Metastatic Pancreatic Carcinoma in the Ovary (tissue), 1 donor: ENCODE data around the genes ZFX and PCYT1B.

- PRO-cap, result no peak
Observed at GRCh38 chrX:19824558-19824976, 62.8 kb downstream of the SH3KBP1 start.

DNA sequence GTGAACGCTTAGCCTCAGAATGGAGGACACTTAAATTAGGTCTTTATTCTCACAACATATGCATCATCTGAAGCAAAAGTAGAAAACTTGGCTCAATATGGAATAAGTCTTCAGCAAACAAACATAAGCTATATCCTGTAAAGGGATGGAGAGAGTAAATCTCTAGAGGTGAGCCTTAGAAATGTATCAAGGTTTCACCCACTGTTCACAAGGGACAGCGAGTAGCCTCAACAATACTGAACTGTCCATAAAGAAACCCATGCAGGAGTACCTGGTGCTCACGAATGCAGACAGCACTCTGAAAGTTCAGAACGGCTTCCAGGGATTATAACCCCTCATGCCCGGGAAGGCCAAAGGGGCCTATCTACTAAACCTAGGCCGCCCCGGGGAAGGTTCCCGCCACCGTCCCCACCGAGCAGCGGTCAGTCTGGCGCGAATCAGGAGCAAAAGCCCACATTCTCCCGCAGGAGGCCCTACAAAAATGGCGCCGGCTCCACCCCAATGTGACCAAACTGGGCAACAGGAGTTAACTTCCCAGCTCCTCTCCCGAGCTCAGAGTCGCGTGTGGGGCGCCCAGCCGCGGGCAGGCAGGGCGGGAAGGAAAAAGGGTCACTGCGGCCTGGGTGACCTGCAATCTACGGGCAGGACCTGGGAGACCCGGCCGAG lies 580 bp downstream of the EIF1AX start:
- PRO-cap, result no peak

DNA sequence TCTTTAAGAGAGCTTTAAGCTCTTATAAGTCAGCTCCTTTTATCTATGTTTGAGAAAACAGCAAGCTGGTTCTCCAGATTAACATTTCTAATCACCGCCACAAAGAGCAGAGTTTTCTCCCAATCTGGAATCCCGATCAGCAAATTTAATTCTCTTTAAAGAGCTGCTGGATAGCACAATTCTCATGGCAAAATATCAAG lies 48.8 kb downstream of the RPS6KA3 start:
- PRO-cap, result no peak

GRCh38 chrX:20252076-20252972 lies 14.4 kb downstream of the RPS6KA3 start:
- PRO-cap, result no peak

DNA sequence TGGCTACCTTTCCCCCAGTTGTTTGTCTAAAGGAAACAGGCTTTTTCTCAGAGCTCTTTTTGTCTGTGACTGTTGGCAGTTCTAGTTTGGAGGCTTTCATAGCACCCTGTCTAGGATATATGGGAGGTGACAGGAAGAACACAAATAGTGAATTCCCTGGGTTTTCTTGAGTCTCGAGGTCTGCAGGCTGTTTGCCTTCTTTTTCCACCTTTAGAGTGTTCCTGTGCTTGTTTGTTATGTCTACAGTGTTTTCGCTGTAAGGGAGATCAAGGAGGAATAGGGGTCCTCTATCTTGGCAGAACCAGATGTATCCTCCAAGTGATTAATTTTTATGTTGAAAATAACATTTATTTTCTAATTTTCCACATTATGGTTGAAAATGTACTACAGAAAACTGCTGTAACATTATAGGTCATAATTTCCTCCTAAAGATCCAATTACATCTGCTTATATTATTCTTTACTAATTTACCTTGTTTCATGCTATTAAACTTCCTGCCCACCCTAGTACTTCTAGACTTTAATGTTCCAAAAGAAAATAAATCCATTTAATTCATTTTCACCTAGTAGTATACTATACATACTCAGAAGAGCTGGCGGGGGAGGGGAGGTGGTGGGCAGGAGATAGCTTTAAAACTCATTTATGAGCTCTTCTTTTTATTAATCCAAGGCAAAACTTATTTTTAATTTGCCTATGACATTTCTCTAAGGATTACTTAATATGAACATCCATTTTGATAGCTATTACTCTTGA lies 13.2 kb downstream of the RPS6KA3 start:
- PRO-cap, result no peak

DNA sequence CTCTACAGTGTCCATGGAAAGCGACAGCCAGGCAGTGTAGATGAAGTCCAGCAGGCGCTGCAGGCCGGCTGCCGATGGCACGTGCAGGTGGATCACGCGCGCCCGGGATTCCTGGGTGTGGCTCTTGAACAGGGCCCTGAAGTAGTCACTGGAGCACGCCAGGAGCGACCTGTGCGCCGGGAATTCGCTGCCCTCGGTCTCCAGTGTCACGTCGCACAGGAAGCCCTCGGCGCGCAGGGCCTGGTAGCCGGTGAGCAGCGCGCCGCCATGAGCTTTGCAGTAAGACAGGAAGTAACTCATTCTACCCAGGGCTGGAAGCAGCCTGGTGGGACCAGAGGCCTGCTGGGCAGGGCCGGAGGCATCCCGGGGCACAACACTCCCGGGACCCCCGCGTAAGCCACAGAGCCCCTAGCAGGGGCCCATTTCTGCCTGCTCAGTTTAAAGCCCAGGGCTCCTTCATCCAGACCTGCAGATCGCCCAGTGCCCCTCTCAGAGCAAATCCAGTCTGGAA lies 586 bp downstream of the KLHL34 start:
- PRO-cap, result no peak

DNA sequence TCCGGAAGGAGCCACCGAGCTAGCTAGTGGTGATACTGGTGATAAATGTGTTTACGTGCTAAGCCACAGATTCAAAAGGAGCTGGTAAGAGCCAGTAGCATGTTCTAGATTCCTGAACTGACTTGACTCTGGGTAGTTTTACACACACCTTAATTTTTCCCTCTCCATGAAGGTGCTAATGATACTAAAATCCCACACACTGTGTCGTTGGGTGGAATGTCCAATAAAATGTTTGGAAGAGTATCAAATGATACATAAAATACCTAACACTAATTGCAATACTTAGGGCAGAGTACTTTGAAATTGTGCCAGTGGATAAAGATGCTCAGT lies 8.5 kb downstream of the SMS start:
- PRO-cap, result no peak

GRCh38 chrX:22032513-22033052 lies 458 bp downstream of the PHEX start:
- PRO-cap, result no peak

GRCh38 chrX:22192630-22192955 lies 80.1 kb upstream of the CBLL2 start:
- PRO-cap, result no peak

- PRO-cap, result no peak
Observed at GRCh38 chrX:22353586-22353871, 80.8 kb downstream of the CBLL2 start.

DNA sequence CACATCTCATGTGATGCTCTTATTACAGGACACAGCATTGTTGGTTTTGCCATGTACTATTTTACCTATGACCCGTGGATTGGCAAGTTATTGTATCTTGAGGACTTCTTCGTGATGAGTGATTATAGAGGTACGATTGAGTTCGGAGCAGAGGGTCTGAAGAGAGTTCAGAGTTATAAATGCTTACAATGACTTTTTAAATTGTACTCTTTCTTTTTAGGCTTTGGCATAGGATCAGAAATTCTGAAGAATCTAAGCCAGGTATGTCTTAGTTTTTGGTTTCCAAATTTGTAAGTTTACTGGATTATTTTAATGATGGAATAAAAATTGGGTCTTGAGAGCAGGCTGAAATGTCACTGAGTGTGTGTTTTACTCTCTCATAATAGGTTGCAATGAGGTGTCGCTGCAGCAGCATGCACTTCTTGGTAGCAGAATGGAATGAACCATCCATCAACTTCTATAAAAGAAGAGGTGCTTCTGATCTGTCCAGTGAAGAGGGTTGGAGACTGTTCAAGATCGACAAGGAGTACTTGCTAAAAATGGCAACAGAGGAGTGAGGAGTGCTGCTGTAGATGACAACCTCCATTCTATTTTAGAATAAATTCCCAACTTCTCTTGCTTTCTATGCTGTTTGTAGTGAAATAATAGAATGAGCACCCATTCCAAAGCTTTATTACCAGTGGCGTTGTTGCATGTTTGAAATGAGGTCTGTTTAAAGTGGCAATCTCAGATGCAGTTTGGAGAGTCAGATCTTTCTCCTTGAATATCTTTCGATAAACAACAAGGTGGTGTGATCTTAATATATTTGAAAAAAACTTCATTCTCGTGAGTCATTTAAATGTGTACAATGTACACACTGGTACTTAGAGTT lies 2.6 kb downstream of the SAT1 start:
- PRO-cap, result no peak

DNA sequence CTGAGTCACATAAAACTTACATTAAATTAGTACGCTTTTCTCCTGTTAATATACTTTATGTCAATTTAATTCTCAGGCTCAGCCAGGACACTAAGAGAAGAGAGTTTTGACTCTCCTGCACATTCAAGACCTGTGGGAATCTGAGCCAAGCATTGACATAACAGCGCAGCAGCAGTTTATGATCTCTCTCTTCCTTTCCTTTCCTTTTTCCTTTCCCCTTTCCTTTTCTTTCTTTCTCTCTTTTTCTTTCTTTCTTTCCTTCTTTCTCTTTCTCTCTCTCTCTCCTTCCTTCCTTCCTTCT lies 21.5 kb downstream of the SAT1 start:
- PRO-cap, result no peak

- PRO-cap, result no peak
Observed at GRCh38 chrX:23844733-23845203, 61.8 kb downstream of the SAT1 start.

GRCh38 chrX:23871794-23872200 lies 35.9 kb downstream of the APOO start:
- PRO-cap, result no peak

DNA sequence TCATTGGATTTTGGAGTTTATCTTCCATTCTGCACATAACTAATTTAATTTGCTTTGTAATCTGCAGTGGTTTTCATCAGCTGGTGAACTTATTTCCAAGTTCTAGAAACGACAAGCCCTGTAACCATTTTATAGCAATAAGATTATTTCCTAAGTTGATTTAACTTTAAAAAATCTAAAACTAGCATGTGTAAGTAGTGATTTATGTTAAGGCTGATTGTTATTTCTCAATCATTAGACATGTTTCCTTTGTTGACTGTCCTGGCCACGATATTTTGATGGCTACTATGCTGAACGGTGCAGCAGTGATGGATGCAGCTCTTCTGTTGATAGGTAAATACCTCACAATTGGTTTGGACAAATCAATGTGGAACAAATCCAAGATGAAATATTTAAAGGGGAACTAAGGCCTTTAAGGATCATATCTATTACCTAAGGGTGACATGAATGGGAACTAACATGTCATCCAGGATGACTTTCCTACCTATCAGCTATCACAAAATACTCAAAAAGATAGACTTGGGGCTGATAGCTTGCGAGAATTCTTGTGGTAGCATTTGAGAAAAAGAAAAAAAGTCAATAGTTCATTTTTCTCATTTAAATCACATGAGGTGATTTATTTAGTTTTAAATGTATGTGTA lies 5.2 kb downstream of the EIF2S3 start:
- PRO-cap, result no peak

GRCh38 chrX:24148886-24149906 lies at the start of gene ZFX:
Gene ZFX, plus strand, starts transcription at chrX:24149729.
- PRO-cap, result unidirectional peak, plus-strand start at chrX:24148982; bidirectional peak, plus-strand start at chrX:24149729, minus-strand start at chrX:24149592

DNA sequence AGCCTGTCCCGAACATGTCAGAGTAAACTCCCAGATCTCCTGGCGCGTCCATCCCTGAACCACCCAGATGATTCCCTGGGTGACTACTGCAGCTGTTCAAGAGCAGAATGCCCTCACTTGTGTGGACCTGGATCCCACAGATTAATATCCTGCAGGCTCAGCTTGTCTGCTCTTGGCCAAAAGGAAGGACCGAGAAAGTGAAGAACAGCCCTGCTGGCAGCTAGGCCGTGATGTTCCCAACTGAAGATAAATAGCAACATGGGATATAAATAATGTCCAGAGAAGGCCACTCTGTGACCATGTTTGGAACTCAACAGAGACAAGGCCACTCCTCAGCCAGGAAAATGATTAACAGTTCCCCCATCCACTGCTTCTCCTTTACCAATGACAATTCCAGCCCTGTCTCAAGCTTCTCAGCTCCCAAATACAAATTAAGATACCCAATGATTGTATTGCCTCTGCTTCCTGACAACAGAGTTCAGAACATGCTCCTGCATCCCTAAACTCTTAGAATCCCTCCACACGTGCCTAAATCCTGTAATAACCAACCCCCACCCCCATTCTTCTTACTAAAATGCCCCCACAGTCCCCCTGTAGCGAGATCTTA lies 21.4 kb downstream of the SUPT20HL2 start:
- PRO-cap, result no peak

DNA sequence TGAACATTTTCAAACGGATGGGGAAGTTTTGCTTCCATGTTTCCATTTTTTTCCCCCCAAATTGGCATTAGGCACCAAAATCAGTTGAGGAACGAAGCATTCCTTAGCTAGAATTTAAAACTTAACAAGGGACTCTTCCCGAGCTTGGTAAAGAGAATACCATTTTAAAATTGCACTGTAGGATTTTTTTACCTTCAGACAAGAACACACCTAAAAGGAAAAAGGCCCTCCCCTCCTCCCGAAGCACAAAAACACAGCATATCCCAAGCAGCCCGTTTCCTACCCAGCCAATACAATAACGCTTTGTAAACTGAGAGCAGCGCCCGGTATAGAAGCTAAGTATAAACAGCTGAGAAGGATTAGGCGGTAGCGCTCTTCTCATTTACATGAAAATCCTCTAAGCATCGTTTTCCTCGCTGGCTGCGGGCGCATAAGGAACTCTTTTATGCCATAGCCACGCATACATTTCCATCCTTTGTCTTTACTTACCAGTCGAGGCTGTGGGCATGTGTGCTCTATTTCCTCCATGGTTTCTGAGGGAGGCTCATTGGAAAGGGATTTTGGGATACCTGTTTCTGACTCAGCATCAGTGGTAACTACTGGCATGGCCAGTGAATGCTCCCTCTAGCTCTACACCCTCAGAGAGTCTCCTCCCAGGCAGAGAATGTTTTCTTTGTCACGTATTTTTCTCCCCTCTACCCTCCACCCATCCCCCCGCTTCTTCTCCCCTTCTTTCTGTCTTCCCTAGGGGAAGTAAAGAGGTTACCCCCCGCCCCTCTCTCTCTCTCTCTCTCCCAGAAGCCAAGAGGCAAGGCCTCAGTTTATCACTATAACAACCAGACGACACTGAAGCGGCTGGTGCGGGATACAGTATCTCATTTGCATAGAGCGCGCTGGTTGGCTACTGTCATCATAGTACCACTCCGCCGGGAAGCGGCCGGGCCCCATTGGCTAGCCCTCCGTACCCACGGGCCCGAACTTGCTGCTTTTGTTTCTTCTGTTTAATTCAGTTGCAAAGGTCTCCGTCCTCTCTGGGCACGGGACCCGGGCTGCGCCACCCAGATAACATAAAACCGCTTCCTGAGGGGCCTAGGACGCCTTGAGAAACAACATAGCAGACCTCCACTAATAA lies at the start of gene PCYT1B:
PCYT1B (minus strand) TSS at position 848 of the 1,132 bp plus-strand sequence.
- PRO-cap, result no peak

DNA sequence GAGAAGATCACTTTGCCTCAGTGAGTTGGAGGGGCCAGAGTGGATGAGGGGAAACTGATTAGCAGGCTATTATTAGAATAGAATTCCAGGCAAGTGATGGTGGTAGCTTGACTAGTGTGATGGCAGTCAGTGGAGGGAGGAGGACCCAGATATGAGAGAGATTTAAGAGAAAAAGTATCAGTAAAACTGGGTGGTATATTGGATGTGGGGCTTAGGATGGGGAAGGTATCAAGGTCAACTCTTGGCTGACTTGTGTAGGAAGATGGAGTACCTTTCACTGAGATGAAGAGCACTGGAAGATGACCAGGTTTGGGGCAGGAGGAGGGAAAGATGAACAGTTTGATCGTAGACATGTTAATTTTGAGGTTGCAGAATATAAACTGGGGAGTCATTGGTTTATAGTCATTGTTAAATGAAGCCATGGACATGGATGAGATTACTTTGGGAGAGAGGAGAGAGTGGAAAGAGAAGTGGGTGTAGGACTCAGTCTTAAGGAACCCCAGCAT lies 69.4 kb downstream of the POLA1 start:
- PRO-cap, result no peak

DNA sequence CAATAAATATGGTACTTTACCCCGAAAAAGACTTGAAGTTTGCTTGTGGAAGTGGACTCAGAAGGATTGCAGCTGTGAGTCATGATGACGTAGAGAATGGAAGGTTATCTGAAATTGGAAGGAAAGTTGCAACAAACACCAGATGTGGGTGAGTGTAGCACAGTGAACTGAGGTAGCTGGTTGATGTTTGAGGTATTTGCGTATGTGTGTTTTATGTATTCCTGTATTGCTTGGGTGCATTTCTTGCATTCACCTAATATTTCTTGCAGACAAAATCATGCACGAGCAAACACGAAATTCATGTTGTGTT lies 112.9 kb downstream of the ARX start:
- PRO-cap, result no peak